Bronchus (tissue), 1 donor: ENCODE data around the genes DUT, EID1 and DTWD1.

DNA sequence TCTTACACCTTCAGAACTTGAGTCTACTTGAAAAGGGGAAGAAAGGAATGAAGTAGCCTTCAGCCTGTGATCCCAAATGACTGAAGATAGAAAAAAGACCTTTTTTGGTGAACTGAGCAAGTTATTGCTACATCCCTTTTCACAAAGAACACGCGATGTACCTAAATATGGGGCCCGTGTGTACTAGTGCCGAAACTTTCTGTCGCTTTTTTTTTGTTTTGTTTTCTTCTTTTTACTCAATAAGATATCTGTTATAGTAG, 4.9 kb downstream of the SEMA6D start:
- PRO-cap, result no peak

GRCh38 chr15:48002558-48003232, 118.1 kb upstream of the SLC24A5 start:
- PRO-cap, result no peak

- PRO-cap, result bidirectional peak, plus-strand start at chr15:48331153, minus-strand start at chr15:48331012
Observed at GRCh38 chr15:48330721-48331247, 445 bp upstream of the DUT start.

- PRO-cap, result bidirectional peak, plus-strand start at chr15:48331429, minus-strand start at chr15:48331366
Observed at GRCh38 chr15:48331248-48331624, at the start of gene DUT. Gene DUT (plus strand): TSS chr15:48331429.

DNA sequence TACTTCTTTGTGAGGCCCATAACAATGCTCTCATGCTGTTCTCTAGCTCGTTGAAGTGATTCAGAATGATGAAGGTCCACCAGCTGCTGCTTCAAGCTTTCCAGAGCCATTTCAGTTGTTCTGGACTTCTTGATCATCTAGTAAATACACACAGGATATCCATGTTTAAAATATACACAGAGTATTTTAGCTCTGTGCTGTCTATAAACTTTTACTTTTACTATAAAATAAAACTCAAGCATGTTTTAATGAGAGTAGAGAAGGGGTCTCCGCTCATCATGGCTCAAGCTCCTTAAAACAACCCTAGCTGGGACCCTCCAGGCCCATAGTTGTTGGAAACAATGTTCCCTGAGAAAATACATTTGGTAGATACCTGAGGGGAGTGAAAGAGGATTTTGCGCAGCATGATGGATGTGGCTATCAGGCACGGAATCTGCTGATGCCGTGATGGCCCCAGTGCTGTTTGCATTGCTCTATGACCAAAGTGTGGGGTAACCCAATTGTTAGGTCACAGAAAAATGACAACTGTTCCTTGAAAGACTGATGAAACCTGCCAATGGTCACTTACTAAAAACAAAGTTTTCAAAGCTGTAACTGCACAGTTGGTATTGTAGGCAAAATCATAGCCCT, 21.9 kb downstream of the CEP152 start:
- PRO-cap, result no peak

GRCh38 chr15:48797257-48797791, 13.5 kb downstream of the CEP152 start:
- PRO-cap, result no peak

DNA sequence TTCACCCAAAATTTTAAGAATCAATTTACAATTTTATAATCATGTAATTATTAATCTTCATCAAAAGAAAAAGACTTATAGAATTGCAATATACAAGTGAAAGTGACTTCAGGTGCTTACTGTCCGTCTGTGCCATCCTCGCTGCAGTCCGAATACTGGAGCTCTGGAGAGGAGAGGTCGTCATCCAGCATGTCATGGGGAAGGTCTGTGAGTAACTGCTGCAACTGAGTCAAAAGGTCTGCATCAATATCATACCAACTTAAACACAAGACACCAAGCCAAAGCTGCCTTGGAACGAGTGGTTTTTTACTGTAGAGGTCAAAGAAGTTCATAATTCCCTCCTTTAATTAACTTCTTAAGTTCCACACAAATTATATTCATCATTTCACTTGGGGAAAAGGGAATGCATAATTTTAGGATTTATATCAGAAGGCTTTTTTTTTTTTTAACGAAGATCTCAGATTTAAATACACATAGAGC, 13.0 kb downstream of the CEP152 start:
- PRO-cap, result no peak

DNA sequence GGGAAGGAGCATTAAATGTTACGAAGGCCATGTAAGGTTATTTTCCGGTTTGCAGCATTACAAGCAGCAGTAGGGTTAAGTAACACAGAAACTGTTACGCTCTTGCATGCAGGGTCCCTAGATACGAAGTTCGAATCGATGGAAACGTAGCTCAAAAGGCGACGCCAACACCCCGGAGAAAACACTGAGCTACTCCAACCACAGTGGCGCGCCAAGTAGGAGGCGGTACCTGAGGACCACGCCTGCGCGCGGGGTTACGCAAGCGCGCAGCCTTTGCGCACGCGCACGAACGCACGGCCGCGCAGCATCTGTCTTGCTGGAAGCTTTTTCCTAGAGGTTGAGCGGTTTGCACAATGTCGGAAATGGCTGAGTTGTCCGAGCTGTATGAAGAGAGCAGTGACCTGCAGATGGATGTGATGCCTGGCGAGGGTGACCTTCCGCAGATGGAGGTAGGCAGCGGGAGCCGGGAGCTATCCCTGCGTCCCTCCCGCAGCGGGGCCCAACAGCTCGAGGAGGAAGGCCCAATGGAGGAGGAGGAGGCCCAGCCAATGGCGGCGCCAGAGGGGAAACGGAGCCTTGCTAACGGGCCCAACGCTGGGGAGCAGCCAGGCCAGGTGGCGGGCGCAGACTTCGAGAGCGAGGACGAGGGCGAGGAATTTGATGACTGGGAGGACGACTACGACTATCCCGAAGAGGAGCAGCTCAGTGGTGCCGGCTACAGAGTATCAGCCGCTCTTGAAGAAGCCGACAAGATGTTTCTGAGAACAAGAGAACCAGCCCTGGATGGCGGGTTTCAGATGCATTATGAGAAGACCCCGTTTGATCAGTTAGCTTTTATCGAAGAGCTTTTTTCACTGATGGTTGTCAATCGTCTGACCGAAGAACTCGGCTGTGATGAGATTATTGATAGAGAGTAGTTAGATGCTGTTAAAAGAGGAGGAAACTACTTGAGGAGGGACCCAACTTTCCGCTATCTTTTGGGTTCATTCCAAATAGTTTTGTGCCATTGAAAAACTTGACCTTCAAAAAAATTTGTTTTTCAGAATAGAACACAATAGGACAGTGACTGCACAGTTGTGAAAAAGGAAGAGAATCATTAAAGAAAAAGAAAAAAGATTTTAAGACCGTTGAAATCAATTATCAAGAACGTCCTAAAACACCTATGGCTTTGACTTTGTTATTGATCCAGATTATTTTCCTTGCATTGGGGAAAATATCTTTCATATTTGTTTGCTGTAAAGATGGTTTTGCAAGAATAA, at the start of gene EID1:
Gene EID1 (plus strand): TSS at position 311 of the 1,259 bp plus-strand sequence.
- PRO-cap, result bidirectional peak, plus-strand start at position 311 of the sequence, minus-strand start at position 186 of the sequence

GRCh38 chr15:48896502-48897472, 18.9 kb downstream of the EID1 start:
- PRO-cap, result no peak

DNA sequence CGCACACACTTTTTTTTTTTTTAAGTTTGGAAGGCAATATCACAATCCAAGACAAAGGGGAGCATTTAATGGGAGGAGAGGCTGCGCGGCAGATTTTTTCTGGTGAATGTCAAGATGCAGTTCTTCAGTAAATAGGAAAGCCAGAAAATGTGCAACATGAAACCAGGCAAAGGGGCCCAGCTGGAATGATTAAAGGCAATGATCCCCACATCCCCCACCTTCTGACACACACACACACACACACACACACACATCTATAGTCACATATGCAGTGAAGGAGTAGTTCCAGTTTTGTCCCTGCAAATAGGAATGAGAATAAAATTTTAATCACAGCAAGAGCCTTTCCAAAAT, 19.6 kb downstream of the EID1 start:
- PRO-cap, result no peak

- PRO-cap, result no peak
Observed at GRCh38 chr15:48989113-48990303, 25.8 kb upstream of the SHC4 start.

DNA sequence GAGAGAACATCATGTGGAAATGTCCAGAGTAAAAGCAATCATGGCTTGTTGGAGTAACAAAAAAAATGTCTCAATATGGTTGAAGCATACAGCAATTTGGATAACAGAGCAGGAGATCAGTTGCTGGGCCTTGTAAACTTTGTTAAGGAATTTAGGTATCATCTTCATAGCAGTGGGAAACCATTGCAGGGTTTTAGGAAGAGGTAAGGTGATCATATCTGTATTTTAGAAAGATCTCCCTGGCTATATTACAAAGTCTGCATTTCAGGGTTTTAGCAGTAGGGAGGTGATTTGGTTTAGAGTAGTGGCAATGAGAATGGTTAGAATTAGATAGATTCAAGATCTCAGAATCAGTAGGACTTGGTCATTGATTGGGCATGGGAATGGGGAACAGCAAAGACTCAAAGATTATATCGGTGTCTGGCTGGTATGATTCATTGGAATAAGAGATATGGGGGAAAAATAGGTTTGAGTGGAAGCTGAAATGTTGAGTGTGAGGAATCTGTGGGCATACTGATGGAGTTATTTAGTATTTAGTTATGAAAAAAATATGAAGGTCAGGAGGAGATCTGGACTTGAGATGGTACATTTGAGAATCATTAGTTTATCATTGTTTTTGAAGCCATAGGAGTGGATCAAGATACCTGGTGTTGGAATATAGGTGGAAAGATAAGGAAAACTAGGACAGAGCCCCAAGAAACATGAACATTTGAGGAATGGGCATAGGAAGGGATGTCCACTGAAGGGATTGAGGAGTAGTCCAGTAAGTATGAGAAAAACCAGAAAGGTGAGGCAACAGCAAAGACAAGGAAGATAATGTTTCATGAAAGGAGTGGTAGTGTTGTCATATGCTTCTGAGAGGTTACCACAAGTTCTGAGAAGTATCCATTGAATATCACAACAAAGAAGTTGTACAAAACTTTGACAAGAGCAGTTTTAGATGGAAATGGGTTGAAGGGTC, 70.9 kb downstream of the GALK2 start:
- PRO-cap, result no peak

- PRO-cap, result no peak
Observed at GRCh38 chr15:49288231-49288862, 118.3 kb downstream of the GALK2 start.

DNA sequence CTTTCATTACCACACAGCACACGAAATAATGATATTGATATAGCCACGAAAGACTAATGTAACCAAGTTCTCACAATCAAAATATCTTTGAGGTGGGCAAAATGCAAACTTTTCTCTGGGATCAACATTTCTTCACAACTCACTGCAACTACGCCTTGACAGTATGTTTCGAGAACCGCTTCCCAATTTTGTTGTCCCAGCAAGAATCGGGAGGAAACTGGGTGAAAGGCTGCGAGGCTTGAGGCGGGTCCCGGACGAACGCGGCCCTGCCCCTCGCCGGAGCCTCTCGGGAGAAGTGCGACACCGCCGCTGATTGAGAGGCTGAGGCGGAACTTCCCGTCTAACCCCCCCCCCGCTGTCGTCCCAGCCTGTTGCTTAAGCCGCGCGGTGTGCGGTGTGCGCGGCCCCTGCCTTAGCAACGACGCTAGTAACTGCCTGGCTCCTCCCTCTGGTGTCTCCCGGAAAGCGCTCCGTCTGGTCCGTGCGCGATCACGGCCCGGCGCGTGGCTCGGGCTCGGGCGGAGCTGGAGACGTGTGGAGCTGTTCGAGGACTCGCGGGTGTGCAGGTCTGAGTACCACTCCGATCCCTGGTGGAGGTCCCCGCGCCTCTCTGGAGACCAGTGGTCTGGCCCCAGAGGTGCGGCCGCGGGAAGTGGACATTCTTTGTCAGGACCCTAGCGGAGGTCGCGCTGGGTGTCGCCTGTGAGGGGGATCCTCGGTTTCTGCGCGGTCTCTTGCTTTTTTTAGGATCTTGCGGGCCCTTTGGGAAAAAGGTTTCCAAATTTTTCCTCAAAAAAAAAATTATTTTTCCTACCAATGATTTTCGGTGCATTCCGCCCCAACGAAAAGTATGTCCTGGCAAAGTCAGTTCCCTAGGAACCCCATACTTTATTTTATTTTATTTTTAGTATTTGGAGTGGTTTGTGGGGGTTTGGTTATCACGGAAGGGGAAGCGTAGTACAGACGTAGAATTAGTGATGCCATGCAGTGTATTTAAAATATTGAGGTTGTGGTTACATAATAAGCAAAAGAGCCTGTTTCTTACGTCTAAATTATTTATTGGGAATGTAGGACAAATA, at the start of gene DTWD1:
Gene DTWD1 (plus strand): TSS at position 492 of the 1,079 bp plus-strand sequence.
- PRO-cap, result bidirectional peak, plus-strand start at position 492 of the sequence, minus-strand start at position 288 of the sequence

DNA sequence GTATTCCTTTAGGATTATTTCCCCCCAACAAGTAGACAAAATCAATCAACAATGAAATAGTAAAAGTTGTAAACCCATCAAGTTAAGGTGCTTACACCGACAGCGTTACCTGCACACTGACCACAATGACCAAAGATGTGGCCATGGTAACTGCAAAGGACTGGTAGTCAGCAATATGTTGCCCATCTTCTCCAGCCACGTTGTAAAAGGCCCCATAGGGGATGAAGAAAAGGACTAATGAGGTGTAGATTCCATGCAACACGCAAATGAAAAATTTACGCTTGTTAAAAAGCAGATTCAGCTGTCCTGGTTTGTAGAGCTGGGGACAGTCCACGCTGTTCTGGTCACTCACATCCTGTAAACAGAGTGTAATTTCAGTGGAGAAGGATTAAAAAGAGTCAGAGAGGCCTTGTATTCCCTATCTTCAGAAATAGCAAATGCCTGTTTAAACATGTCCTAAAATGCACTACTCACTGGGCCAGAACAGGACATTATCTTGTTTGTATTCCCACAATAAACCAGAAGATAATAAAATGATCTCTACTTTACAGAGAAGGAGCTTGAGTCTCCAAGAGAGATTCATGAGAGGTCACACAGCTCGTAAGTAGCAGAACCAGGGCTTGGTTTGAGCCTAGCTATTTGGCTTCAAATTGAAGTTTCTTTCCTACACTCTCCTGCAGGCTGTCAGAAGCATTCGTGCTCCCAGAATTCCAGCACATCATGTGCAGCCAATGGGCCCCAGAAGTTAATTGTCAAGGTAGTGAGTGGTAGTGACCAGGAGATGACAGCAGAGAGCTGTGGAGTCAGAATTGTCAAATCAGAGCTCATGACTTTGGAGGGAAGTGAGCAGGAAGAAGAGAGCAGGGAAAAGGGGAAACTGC, 242.6 kb downstream of the ATP8B4 start:
- PRO-cap, result no peak

GRCh38 chr15:49906680-49907088, 212.3 kb downstream of the ATP8B4 start:
- PRO-cap, result no peak

DNA sequence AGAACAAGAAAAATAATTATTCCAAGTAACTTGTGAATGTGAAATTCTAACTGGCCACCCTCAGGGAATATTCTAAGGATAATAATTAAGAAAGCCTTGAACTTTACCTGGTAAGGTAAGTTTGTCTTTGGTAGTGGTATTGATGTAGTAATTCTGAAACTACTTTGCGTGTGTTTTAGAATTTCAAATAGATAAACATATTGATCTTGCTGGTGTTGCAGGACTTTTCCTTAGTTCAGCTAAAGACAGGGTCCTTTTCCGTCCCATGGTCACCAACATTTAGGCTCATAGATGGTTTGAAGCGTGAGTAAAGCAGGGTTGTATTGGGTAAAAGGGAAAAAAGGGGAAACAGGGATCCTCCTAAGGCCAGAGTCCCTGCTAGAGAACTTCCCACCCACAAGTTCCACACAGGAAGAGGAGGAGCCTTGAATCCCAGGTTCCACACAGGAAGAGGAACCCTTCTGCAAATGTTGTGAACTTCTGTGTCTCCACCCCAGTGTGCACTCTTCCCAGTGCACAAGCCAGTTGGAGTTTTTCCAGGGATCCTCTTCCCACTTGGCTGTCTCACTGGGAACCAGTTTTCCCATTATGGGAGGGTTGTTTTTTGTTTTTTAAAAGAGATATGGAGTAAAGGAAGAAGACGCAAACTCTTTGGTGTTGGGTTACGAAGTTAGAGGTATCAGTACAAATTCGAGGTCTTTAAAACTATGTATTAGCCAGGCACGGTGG, 27.6 kb upstream of the ATP8B4 start:
- PRO-cap, result no peak

- PRO-cap, result no peak
Observed at GRCh38 chr15:50187427-50187995, 5.5 kb downstream of the SLC27A2 start.

- PRO-cap, result no peak
Observed at GRCh38 chr15:50234569-50235249, 30.8 kb downstream of the HDC start.

DNA sequence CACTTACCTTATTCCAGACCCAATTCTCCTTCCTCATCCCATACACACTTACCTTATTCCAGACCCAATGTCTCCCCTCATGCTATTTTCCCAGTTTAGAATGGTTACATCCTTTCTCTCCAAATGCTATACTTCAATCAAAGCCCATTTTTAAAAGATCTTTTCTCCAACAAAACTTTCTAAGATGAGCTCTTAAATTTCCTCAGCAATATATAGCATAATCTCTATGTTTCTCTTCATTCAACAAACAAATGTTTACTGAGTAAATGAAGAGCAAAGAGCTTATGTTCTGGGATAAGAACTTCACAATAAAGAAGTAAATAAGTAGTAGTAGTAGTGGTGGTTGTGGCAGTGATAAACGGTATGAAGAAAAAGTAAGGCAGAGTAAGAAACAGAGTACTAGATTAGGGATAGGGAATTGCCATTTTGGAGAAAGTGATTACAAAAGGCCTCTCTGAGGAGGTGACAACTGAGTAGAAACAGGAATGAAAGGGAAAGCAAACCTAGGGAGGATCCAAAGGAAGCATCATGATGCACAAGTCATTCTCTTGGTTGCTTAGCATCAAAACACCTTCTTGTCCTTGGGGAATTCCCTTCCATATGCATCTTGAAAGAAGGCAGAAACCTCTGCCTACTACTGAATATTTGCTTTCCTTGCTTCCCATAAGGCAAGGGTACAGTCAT, 24.3 kb downstream of the GABPB1 start:
- PRO-cap, result no peak